ENCODE measurements around a stretch of chr17.

- PRO-cap: no peak
- RAMPAGE, long total RNA, 3 experiments: no peak in any of the 3 experiments
These were observed 50.6 kb downstream of the SLC6A4 start for GRCh38 chr17:30184441-30185759.

DNA sequence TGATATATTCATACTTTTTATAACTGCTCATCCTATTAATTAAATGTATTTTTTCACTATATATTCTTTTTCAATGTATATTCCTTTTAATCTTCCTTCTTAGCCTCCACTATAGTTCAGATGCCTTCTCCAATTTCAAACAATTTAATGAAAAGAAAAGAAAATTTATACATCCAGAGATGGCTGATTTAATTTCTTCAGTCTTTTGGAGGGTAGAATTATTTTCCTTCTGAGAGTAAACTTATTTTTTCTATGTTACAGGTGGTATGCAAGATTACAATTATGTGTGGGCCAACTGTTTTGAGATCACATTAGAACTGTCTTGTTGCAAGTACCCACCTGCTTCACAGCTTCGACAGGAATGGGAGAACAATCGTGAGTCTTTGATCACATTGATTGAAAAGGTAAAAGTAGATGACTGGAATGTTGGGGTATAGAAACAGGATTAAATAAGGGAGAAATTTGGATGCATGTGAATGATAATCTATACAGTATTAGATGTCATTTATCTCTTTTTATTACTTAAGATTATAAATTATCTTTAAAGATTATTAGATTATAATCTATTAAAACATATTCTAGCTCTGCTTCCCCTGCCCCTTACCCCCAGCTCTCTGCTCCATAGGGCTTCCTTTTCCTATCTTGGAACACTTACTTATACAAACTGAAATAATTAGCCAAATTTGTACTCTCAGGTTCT is 42.0 kb downstream of the CPD start:
- PRO-cap: no peak
- RAMPAGE, long total RNA, 3 experiments: no peak in any of the 3 experiments

DNA sequence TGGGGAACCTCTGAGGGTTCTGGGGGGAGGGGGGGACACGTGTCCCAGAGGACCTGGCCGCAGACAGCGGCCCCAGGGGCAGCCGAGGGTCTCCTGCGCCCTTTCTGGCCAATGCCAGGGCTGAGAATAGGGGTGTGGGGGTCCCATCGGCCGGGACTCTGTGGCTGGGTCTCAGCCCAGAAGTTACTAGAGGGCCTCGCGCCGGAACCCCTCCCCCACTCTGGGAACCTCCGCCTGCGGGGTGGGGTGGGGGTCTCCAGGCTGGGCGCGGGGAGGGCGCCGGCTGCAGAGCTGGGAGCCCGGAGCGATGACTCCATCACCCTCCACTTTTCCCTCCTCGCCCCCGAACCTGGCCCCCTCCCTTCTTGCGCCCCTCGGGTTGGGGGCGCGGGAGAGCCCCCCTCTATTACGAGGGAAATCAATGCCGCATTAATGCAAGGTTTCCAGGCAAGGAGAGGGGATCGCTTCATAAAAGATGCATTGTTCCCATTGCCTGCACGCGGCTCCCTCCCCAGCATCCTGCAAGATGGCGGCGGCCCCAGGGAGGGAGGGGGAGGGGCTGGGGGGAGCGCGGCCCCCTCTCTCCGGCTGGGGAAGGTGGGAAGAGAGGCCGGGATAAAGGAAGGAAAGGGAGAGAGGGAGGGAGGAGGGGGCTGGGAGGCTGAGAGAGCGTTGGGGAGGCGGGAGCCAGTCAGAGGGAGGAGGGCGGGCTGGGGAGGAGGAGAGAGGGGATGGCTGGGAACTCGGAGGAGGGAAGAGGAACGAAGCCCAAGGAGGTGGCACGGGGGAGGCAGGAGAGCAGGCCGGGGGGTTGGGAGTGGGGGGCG is 156.7 kb downstream of the CRLF3 start:
- PRO-cap: no peak
- RAMPAGE, long total RNA, 3 experiments: no peak in any of the 3 experiments

- PRO-cap: no peak
- RAMPAGE, long total RNA, 3 experiments: no peak in any of the 3 experiments
These were observed 95.9 kb downstream of the CRLF3 start for GRCh38 chr17:30728355-30729243.

- PRO-cap: bidirectional peak, plus-strand start at chr17:31094977, minus-strand start at chr17:31094814
- RAMPAGE, long total RNA, 3 experiments: no peak in any of the 3 experiments
These were observed 351 bp upstream of the NF1 start for GRCh38 chr17:31094415-31094836.

DNA sequence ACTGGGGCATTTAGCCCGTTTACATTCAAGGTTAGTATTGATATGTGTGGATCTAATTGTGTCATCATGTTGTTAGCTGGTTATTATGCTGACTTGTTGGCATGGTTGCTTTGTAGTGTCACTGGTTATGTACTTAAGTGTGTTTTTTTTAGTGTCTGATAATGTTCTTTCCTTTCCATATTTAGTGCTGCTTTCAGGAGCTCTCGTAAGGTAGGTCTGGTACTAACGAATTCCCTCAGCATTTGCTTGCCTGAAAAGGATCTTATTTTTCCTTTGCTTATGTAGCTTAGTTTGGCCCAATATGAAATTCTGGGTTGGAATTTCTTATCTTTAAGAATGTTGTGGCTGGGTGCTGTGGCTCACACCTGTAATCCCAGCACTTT is 33.5 kb downstream of the NF1 start:
- PRO-cap: no peak
- RAMPAGE, long total RNA, 3 experiments: no peak in any of the 3 experiments

GRCh38 chr17:31163111-31163777 is 68.5 kb downstream of the NF1 start:
- PRO-cap: no peak
- RAMPAGE, long total RNA, 3 experiments: no peak in any of the 3 experiments

DNA sequence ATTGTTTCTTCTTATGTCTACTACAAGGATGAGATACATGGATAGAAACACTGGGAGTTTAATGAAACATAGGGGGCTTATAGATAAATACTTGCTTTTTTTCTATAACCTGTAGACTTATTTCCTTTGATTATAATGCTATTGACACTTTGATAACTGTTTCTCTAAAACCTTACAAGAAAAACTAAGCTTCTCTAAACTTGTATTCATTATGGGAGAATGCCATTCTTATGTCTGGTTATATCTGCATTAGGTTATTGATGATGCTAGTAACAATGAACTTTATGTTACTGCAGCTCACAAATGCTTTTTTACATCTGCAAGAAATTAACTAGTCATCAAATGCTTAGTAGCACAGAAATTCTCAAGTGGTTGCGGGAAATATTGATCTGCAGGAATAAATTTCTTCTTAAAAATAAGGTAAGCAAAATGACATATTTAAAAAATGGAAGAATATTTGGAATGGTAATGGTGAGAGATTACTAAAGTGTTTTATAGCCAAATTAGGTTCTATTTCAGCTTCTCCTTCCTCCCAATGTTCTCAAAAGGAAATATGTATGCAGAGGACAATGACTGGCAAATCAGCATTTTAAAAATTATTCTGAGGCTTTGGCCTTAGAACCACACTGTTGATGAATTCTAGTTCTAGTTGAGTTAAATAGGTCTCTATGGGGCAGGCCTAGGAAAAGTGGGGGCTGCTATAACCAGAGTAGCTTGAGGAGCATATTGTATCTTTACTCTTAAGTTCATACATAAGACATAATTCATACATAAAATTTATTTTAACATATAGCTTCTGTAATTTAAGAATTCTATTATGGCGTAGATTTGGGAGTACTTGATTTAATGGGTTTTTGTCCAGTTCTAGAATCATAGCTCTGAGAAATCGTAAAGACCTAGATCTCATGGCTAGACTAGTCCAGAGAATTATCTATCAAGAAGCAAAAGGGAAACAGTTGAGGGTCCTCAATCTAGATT is 73.6 kb downstream of the OMG start:
- PRO-cap: no peak
- RAMPAGE, long total RNA, 3 experiments: start-site peak on the plus strand in 1 of 3 experiments, centred at position 777 of the sequence, 17 reads per replicate

DNA sequence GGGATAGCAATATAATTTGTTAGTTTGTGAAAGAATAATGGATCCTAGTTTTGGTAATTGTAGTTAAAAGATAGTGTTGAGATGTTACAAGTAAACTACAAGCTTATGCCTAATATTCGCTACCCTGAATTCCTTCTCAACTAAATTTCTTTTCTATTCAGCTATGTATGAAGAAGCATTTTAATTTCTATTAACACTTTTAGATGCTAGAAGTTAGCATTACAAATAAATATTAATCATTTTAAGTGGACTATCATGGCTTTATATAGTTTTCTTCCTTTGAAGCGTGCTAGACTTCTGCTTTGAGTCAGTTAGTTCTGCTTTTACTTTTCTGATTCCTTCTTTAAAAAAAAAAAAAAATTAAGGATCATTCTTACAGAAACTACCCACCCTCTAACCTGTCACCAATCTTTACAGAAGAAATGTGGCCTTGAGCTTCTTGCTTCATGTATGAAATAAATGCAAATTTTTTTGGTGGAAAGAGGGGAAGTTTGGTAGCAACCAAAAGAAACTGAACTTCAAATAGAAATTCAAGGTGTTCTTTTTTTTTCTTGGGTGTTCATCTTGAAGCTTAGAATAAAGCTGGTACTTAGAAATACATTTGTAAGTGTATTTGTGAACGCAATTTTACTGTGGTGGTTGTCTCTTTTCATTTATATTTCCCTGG is 2.3 kb downstream of the EVI2A start:
- PRO-cap: no peak
- RAMPAGE, long total RNA, 3 experiments: no peak in any of the 3 experiments

DNA sequence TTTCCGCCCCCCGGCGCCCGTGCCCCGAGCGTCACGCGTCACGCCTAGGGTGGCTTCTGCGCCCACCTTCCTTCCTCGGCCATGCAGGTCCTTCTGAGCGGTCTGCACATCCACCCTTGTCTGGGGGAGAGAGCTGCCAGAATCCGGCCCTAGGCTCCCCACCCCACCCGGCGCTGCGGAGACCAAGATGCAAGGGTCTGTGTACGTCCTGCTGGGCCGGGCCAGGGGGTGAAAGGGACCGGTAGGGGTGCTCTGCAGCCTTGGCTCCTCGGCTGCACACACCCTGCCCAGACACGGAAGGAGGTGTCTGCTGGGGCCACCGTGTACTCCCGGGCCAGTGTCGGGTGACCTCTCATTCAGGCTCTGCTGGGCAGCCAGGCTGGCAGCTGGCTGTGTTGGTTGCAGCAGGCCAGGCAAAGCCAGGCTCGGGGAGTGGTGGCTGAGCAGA is 745 bp downstream of the RAB11FIP4 start:
- PRO-cap: no peak
- RAMPAGE, long total RNA, 3 experiments: no peak in any of the 3 experiments

- PRO-cap: no peak
- RAMPAGE, long total RNA, 3 experiments: no peak in any of the 3 experiments
These were observed 117.3 kb downstream of the RAB11FIP4 start for GRCh38 chr17:31508563-31509356.

DNA sequence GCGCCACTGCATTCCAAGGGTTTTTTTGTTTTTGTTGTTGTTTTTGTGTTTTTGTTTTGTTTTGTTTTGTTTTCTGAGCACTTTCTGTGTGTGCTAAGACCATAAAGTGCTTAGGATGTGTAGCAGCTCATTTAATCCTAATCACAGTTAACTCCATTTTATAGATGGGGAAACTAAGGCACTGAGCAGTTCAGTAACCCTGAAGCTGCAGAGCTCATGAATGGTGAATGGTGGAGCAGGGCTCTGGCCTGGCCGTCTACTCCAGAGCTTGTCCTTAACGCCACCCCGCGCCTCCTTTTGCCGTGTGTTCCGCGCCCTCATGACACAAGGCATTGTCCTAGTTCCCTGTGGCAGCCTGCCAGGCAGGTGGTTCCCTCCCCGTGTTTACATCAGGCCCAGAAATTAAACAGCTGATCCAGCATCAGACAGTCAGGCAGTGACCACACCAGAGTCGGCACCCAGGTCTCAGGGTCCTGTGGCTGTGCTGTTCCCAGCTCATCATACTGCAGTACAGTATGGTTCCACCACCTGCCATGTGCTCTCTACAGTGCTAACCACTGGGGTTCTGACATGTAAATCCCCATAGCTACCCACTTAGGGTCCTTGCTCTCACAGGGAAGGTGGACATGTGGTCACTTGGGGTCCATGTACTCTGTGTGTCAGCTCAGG is 119.6 kb downstream of the RAB11FIP4 start:
- PRO-cap: no peak
- RAMPAGE, long total RNA, 3 experiments: no peak in any of the 3 experiments

- PRO-cap: no peak
- RAMPAGE, long total RNA, 3 experiments: no peak in any of the 3 experiments
These were observed 146.4 kb downstream of the RAB11FIP4 start for GRCh38 chr17:31537585-31538532.

DNA sequence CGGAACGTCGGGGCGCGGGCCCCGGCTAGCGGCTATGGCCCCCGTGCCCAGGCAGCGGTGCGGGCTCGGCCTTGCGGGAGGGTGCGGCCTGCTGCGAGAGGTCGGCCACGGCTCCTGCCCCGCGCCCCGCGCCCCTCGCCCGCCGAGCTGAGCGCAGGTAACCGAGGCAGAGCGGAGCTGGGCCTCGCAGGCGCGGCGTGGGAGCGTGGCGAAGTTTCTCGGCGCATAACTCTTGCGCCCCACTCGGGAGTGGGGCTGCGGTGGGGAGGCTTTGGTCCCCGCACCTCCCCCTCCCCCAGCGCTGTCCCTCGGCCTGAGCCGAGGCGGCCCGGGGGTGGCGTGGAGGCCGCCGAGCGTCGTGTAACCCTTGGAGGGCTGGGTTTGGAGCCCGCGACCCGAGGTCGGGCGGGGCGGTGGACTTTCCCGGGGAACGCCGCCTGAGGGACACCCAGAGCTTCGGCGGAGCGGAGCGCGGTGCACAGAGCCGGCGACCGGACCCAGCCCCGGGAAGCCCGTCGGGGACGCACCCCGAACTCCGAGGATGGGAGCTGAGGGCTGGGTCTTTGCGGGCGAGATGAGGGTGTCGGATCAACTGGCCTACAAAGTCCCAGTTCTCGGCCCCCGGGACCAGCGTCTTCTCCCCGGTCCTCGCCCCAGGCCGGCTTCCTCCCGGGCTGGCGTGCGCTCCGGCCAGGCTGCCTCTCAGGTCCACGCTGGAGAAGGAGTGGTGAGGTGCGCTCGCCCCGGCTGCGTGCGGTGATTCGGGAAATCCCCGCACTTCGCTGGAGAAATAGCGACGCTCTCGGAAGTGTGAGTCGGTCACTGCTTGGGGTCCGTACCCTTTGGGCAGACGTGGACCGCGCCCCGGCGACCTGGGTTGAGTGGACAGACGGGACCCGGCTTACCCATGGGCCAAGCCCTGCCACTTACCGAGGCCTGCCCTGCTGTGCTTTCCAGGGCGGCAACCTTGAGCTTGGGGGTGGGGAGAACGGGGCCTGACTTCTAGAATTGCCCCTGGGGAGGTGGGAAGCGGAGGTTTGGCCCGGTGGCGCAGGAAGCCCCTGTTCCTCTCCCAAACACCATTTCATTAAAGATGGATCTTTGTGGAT is 168.3 kb downstream of the RAB11FIP4 start:
- PRO-cap: bidirectional peak, plus-strand start at position 815 of the sequence, minus-strand start at position 763 of the sequence
- RAMPAGE, long total RNA, 3 experiments: no peak in any of the 3 experiments

- PRO-cap: unidirectional peak, plus-strand start at chr17:31858633
- RAMPAGE, long total RNA, 3 experiments: no peak in any of the 3 experiments
These were observed 651 bp downstream of the COPRS start for GRCh38 chr17:31858093-31859092.

- PRO-cap: no peak
- RAMPAGE, long total RNA, 3 experiments: no peak in any of the 3 experiments
These were observed 8.6 kb upstream of the LRRC37B start for GRCh38 chr17:31998500-31999082.

- PRO-cap: no peak
- RAMPAGE, long total RNA, 3 experiments: no peak in any of the 3 experiments
These were observed 6.0 kb upstream of the RHBDL3 start for GRCh38 chr17:32259704-32259962.

DNA sequence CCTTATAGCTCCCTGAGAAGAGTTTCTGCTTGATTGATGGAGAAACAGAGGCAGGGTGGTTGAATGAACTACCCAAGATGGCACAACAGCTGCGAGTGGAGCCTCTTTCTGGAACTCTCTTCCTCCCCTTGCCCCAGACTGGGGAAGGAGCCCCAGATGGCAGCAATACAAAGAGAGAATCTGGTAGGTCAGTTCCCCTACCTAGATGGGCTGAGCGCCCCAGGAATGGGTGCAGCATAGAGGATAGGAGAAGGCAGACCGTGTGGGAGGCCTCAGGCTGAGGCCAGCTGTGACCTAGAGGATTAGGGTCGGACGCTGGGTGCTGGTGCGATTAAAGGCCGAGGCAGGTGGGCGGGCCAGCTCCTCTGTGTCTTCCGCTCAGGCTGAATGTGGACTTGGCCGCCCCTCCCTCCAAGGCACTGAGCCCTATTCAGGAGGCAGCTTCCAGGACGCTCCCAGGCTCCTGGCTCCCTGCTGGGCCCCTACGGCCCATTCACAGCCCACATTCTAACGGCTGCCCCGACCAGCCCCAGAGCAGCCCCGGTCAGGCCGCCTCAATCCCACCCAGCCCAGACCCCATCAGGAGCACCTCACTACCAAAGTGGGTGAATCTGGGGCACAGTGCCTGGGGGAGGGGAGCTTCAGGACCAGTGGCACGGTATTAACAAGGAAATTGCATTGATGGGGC is 14.2 kb downstream of the RHBDL3 start:
- PRO-cap: no peak
- RAMPAGE, long total RNA, 3 experiments: no peak in any of the 3 experiments

DNA sequence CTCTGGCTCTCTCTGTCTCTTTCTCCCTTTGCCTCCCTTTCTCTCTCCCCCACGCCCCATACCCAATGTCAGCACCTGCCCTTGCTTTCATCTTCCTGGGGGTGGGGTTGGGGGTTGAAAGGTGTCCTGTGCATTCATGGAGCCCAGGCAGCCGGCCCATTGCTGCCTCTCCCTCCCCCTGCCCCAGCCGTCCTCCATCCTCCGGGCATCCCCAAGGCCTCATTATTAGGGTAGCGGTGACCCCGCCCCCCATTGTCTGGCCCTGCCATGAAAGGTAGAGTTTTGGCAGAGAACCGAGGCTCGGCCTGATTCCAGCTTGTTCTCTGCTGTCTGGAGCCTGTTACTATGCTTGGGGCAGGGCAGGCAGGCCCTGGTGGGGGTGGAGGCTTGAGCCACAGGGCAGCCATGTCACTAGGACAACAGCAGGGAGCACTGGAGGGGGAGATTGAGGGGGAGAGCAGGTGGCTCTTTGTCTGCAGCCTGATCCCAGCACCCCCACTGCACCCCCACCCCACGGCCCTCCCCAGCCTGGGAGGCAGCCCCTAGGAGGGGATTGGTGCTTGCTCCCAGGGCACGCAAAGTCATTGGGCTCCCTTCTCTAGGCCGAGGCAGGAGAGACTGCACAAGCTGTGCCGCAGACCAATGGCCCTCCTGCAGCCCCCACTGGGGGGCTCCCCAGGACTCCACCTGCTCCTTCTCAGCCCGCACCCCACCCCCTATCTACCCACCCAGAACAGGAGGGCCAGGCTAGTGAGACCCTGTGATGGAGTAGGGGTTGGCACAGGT is 15.4 kb downstream of the RHBDL3 start:
- PRO-cap: no peak
- RAMPAGE, long total RNA, 3 experiments: no peak in any of the 3 experiments

GRCh38 chr17:32298054-32298644 is 32.5 kb downstream of the RHBDL3 start:
- PRO-cap: unidirectional peak, plus-strand start at chr17:32298583
- RAMPAGE, long total RNA, 3 experiments: no peak in any of the 3 experiments

All from subcutaneous adipose tissue (tissue), 3 donors.